HepG2 (cell line): ENCODE measurements around a stretch of chr4.

- RRBS, 2 experiments: no CpG with 5 or more reads among the region's 12 CpGs
CAGE:
- cytosol, long polyA minus RNA: no peak
- cytosol, long polyA plus RNA: no peak
- long polyA plus RNA: no peak
- nucleus, long polyA minus RNA: no peak
- nucleus, long polyA plus RNA: no peak
Measured at GRCh38 chr4:52052302-52052760, 1.2 kb downstream of the SPATA18 start.

GRCh38 chr4:52585934-52586724 is 73.0 kb downstream of the USP46 start:
- RRBS, 2 experiments: no CpG with 5 or more reads among the region's 5 CpGs
CAGE:
- cytosol, long polyA minus RNA: no peak
- cytosol, long polyA plus RNA: no peak
- long polyA plus RNA: no peak
- nucleus, long polyA minus RNA: no peak
- nucleus, long polyA plus RNA: no peak

DNA sequence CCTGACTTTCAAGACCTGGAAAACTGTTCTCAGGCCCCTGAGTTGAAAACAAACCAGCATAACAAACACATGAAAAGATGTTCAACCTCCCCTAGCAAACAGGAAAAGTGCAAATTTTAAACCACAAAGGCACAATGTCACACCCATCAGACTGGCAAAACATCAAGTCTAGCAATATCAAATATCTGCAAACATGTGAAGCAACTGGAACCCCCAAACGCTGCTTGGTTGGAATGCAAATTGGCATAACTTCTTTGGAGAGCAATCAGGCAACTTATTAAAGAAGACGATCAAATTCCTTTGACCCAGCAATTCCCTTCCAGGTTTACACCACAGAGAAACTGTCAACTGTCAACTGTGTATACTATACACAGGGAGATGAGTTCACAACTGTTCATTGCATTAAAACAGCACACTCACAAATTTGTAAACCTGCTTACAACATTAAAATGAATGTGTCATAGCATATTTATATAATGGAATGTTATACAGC is 7.0 kb downstream of the USP46 start:
- RRBS, 2 experiments: no CpG with 5 or more reads among the region's 2 CpGs
CAGE:
- cytosol, long polyA minus RNA: no peak
- cytosol, long polyA plus RNA: no peak
- long polyA plus RNA: no peak
- nucleus, long polyA minus RNA: no peak
- nucleus, long polyA plus RNA: no peak

DNA sequence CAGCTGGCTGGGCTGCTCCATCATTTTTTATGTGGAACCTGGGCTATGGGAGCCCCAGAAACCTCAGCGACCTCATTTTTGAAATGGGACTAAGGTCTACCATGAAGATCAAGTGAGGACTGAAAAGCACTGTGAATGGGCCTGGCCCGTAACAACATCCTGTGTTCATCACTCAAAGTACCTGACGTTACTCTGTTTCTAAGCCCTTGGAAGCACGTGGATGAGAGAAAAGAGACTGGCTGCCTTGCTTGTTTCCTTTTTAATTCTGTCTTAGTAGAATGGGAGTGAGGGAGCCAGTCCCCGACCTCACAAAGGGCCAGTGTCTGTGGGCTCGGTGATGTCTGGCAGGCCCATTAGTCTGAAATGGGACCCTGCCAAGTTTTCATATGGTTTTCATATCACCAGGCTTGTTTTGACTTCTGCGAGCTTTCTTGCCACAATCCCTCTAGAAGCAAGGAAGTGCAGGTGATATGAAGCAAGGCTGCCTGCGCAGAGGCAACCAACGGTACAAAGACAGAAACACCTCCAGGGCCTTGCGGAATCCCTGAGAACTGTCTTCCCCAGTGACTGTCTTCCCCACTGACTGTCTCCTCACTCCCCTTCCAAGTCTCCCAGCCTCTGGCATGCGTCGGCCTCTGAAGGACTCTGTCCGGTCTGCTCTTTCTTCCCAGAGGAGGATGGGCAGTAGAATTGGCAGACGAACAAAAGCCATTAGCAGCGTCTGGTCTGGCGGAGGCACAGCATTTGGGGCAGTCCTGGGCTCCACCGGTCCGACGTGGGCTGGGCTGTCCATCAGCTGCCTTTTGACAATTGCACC is 20.3 kb upstream of the RASL11B start:
- RRBS, 2 experiments: 80% methylated on average over 1 of the region's 19 CpGs; no CpG with 5 or more reads in 1 of the 2 experiments
CAGE:
- cytosol, long polyA minus RNA: no peak
- cytosol, long polyA plus RNA: no peak
- long polyA plus RNA: no peak
- nucleus, long polyA minus RNA: no peak
- nucleus, long polyA plus RNA: no peak

DNA sequence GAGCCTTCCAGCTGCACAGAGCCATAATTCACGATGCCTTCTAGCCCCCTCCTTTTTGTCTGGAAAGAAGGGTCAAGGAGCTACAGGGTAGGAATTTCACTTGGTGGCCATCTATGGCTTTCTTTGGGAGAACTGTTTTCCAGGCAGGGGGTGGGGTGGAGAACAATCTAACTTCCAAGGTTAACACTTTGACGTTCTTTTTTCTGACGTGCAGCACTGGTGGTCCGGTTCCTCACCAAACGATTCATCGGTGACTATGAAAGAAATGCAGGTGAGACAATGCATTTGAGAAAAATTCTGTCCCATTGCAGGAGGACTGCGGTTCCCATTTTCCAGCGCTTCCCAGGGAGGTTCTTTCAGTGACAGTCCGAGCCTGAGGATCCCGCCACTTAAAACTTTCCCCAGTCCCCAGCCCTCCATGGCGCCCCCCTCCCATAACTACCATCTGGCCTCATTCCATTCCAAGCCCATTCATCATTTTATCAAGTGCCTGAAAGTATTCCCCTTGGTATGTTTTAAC is 997 bp downstream of the RASL11B start:
- RRBS, 2 experiments: no CpG with 5 or more reads among the region's 11 CpGs
CAGE:
- cytosol, long polyA minus RNA: no peak
- cytosol, long polyA plus RNA: no peak
- long polyA plus RNA: no peak
- nucleus, long polyA minus RNA: no peak
- nucleus, long polyA plus RNA: no peak

GRCh38 chr4:53010197-53010752 is 148.2 kb downstream of the RASL11B start:
- RRBS, 2 experiments: no CpG with 5 or more reads among the region's 7 CpGs
CAGE:
- cytosol, long polyA minus RNA: no peak
- cytosol, long polyA plus RNA: no peak
- long polyA plus RNA: no peak
- nucleus, long polyA minus RNA: no peak
- nucleus, long polyA plus RNA: no peak

DNA sequence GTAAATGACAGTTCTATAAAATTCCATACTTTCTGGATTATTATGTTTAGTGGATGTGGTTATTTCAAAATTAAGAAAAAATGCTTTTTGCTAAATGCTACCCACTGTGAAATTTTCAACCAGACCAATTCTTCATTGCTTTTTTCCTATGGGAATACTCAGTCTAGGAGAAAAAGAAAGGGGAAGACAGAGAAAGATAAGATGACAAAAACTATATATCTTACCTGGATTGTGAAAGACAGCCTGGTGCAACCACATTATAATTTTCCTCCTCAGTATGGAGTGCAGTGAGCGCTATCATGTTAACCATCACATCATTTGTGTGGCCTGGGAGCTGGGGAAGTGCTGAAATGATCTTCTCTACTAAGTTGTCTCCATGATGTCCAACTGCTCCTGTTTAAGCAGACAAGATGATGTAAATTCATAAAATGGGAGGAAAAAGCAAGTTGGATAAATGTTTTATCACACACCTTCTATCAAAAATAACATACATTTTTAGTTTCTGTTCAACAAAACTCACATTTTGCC is 13.4 kb downstream of the SCFD2 start:
- RRBS, 2 experiments: no CpG with 5 or more reads among the region's 1 CpG
CAGE:
- cytosol, long polyA minus RNA: no peak
- cytosol, long polyA plus RNA: no peak
- long polyA plus RNA: no peak
- nucleus, long polyA minus RNA: no peak
- nucleus, long polyA plus RNA: no peak

- RRBS, 2 experiments: no CpG with 5 or more reads among the region's 5 CpGs
CAGE:
- cytosol, long polyA minus RNA: no peak
- cytosol, long polyA plus RNA: no peak
- long polyA plus RNA: start-site peak on the plus strand at chr4:53389847-53389855, 44 and 51 reads in 2 replicates
- nucleus, long polyA minus RNA: no peak
- nucleus, long polyA plus RNA: no peak
Measured at GRCh38 chr4:53389752-53390122, 12.3 kb downstream of the FIP1L1 start.

GRCh38 chr4:53497325-53498042 is 93.8 kb downstream of the LNX1 start:
- RRBS, 2 experiments: no CpG with 5 or more reads among the region's 6 CpGs
CAGE:
- cytosol, long polyA minus RNA: no peak
- cytosol, long polyA plus RNA: no peak
- long polyA plus RNA: no peak
- nucleus, long polyA minus RNA: no peak
- nucleus, long polyA plus RNA: no peak

- RRBS, 2 experiments: no CpG with 5 or more reads among the region's 1 CpG
CAGE:
- cytosol, long polyA minus RNA: no peak
- cytosol, long polyA plus RNA: no peak
- long polyA plus RNA: no peak
- nucleus, long polyA minus RNA: no peak
- nucleus, long polyA plus RNA: no peak
Measured at GRCh38 chr4:53676369-53676851, 85.1 kb upstream of the LNX1 start.

DNA sequence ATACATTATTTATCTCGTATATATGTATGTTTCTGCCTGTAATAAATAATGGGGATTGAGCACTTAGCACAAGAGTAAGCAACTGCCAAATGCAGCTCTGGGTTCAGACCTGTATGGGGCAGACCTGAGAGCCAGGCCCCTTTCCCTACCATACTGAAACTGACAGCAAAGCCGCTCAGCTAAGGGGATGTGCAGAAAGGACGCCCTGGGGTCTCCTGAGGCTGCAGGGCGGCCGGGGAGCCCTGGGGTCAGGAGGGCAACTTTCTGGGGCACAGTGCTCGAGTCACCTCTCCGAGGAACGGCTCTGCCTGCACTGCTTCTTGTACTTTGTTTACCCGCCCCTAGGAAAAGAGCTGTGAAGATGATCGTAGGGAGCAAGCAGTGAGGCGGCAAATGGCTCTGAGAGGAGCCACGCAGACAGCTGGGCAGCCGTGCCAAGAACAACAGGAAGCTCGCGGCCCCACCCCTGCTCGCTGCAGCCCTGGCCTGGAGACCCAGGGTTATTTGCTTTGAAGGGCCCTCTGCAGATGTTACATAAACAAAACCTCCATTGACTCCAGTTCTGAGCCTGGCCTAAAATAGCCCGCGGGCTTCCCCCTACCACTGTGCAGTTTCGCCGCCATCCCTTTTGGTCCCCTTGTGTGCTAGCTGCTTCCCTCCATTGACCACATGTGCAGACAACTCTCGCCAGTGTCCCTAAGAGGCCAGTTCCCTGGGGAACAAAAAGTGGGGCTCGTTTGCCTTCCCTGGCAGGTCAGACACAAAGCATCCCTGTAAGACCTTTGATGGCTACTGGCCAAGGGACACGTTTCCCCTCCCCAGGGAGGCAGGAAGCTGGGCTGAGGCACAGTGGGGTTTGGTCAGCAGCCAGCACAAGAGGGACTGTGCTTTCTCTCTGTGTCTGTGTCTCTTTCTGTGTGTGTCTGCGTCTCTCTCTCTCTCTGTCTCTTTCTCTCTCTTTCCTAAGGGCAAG is 111.3 kb upstream of the LNX1 start:
- RRBS, 2 experiments: no CpG with 5 or more reads among the region's 24 CpGs
CAGE:
- cytosol, long polyA minus RNA: no peak
- cytosol, long polyA plus RNA: no peak
- long polyA plus RNA: no peak
- nucleus, long polyA minus RNA: no peak
- nucleus, long polyA plus RNA: no peak

- RRBS, 2 experiments: no CpG with 5 or more reads among the region's 5 CpGs
CAGE:
- cytosol, long polyA minus RNA: no peak
- cytosol, long polyA plus RNA: no peak
- long polyA plus RNA: no peak
- nucleus, long polyA minus RNA: no peak
- nucleus, long polyA plus RNA: no peak
Measured at GRCh38 chr4:53993948-53994892, 70.2 kb downstream of the CHIC2 start.

DNA sequence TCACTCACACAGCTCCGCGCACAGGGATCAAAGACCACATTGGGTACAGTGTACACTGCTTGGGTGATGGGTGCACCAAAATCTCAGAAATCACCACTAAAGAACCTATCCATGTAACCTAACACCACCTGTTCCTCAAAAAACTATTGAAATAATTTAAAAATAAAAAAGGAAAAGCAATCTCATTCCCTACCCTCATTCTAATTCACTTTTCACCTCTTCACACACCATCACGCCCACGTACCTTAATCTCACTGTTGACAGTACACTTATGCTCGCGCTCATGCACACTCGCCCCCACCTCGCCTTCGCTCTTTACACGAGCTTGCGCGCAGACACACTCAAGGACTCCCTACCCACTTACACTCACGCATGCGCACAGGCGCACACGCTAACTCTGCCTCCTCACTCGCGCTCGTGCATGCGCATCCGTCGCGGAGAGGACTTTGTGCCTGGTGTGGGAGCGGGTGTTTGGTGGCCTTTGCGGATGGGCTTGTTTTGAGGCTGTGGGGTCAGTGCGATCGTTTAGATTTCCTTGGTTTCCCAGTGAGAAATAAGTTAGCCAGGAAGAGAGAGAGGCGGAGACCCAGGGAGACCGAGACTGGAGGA is 8.3 kb upstream of the GSX2 start:
- RRBS, 2 experiments: no CpG with 5 or more reads among the region's 29 CpGs
CAGE:
- cytosol, long polyA minus RNA: no peak
- cytosol, long polyA plus RNA: start-site peak on the minus strand centred at position 349 of the sequence, 44 bp wide, 33 and 12 reads in 2 replicates
- long polyA plus RNA: no peak
- nucleus, long polyA minus RNA: no peak
- nucleus, long polyA plus RNA: start-site peak on the minus strand centred at position 346 of the sequence, 50 bp wide, 55 and 66 reads in 2 replicates

DNA sequence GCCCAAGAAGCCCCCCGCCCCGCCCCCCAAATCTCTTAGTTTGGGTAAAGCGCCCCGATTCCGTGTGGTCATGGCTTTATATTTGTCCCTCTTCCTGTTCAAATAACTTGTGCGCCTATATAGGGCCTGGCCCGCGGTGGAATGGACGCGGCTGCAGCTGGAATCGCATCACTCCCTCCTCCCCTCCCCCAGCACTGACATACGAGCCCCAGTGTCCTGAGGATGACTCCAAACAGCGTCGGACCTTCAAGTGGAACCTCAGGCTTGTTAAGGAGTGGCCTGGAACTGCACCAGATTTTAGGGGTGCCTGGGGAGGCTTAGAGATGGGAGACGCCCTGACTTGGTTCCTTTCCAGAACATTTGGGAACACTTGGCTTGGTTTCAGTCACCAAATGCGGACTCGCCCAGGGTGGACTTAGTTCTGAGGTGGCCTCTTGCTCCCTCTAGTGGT is 11.5 kb upstream of the PDGFRA start:
- RRBS, 2 experiments: no CpG with 5 or more reads among the region's 17 CpGs
CAGE:
- cytosol, long polyA minus RNA: no peak
- cytosol, long polyA plus RNA: no peak
- long polyA plus RNA: no peak
- nucleus, long polyA minus RNA: no peak
- nucleus, long polyA plus RNA: no peak

DNA sequence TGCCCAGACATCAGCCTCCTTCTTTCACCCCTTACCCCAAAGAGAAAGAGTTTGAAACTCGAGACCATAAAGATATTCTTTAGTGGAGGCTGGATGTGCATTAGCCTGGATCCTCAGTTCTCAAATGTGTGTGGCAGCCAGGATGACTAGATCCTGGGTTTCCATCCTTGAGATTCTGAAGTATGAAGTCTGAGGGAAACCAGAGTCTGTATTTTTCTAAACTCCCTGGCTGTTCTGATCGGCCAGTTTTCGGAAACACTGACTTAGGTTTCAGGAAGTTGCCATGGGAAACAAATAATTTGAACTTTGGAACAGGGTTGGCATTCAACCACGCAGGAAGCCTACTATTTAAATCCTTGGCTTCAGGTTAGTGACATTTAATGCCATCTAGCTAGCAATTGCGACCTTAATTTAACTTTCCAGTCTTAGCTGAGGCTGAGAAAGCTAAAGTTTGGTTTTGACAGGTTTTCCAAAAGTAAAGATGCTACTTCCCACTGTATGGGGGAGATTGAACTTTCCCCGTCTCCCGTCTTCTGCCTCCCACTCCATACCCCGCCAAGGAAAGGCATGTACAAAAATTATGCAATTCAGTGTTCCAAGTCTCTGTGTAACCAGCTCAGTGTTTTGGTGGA is 67.5 kb downstream of the PDGFRA start:
- RRBS, 2 experiments: no CpG with 5 or more reads among the region's 8 CpGs
CAGE:
- cytosol, long polyA minus RNA: no peak
- cytosol, long polyA plus RNA: no peak
- long polyA plus RNA: no peak
- nucleus, long polyA minus RNA: no peak
- nucleus, long polyA plus RNA: no peak

DNA sequence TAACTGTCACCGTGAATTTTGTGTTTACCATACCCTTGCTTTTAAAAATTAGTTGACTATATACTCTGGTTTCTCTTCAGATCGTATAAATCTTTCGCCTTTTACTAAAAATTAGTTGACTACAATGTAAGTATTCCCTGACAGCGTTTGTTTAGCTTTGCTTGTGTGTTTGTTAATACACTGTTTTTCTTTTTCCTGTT is 96.7 kb downstream of the KDR start:
- RRBS, 2 experiments: no CpG with 5 or more reads among the region's 4 CpGs
CAGE:
- cytosol, long polyA minus RNA: no peak
- cytosol, long polyA plus RNA: no peak
- long polyA plus RNA: no peak
- nucleus, long polyA minus RNA: no peak
- nucleus, long polyA plus RNA: no peak

GRCh38 chr4:55118556-55118839 is 6.9 kb downstream of the KDR start:
- RRBS, 2 experiments: no CpG with 5 or more reads among the region's 5 CpGs
CAGE:
- cytosol, long polyA minus RNA: no peak
- cytosol, long polyA plus RNA: no peak
- long polyA plus RNA: no peak
- nucleus, long polyA minus RNA: no peak
- nucleus, long polyA plus RNA: no peak

GRCh38 chr4:55336084-55337035 is 9.7 kb upstream of the SRD5A3 start:
- RRBS, 2 experiments: no CpG with 5 or more reads among the region's 24 CpGs
CAGE:
- cytosol, long polyA minus RNA: no peak
- cytosol, long polyA plus RNA: no peak
- long polyA plus RNA: no peak
- nucleus, long polyA minus RNA: no peak
- nucleus, long polyA plus RNA: no peak

- RRBS, 2 experiments: no CpG with 5 or more reads among the region's 11 CpGs
CAGE:
- cytosol, long polyA minus RNA: no peak
- cytosol, long polyA plus RNA: no peak
- long polyA plus RNA: no peak
- nucleus, long polyA minus RNA: no peak
- nucleus, long polyA plus RNA: no peak
Measured at GRCh38 chr4:55409167-55410098, 13.7 kb downstream of the TMEM165 start.

DNA sequence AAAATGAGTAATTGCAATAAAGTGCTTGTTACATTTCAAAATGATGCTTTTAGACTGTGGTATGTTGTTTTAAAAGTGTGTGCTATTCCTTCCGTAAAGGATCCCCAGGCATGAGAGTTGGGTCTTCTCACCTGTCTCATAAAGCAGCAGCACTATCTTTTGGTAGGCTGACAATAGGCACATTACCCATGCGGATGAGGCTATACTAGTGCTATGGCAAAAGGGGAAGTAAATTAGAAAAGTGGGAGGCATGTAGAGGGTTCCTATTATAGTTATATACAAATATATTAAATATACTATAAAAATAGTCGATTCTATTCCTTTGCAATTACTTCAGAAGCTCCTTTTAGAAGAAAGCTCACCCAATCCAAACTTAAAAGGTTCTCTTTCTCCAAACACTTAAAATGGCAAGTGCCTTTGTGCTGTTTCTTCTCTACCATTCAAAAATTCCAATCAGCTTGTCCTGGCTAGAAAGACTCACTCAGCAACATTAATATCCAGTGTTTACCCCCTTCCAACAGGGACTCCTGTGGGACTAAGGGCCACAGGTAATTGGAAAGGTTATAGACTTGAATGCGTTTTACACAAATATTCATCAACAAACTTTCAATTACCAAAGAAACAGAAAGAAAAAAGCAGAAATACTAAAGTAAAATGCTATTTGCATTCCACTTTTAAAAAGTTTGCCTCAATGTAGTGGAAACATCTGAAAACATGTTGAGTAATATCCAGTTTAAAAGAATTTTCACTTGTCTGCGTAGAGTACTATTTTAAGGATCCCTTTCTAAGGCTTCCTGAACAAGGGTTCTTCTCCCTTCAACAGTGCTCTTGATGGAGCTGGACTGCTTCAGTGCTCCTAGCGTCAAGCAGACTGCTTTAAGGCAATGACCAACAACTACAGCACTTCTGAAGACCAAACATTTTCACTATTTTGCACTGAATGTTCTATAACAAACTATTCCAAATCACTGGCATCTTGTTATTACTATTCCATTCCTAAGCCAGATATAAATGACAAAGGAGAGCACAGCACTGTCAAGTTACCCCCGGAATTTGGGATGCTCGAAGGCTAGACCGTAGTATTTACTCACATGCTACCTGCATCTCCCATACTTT is 35.7 kb downstream of the TMEM165 start:
- RRBS, 2 experiments: no CpG with 5 or more reads among the region's 9 CpGs
CAGE:
- cytosol, long polyA minus RNA: no peak
- cytosol, long polyA plus RNA: no peak
- long polyA plus RNA: no peak
- nucleus, long polyA minus RNA: no peak
- nucleus, long polyA plus RNA: no peak